AG09319 (cell line): ENCODE measurements around the gene NAA15.

DNA sequence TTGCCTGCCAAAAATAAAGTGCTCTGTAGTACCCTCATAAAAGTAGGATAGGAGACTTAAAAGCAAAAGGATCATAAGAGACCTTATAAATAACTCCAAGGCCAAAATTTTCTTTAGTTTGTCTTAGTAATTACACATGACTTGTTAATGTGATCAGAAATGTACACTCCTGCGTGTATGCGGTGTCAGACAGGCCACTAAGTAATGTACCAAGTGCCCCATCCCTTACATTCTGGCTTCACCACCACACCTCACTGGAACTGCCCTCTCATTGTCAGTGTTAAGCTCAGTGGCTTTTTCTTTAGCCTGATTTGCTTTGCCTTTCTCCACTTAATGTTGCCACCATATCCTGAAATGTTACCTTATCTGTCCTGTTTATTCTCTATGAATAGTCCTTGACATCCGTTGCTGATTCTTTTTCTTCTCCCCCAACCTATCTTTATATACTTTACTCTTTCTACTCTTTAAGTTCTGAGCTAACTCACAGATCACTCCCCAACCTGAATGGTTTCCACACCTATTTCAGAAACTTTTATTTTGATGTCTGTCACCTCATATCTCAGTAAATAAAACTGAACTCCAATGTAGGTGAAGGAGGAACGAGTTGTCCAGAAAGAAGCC is 38.9 kb downstream of the NOCT start:
- RRBS, result no CpG with 5 or more reads among the region's 4 CpGs

GRCh38 chr4:139301136-139301837 is at the start of gene NAA15:
TSS of gene NAA15 (plus strand) at chr4:139301505.
- RRBS, result 1% methylated on average over 12 of the region's 61 CpGs

GRCh38 chr4:139454254-139454625 is 319 bp downstream of the RAB33B start:
- RRBS, result no CpG with 5 or more reads among the region's 24 CpGs

- RRBS, result no CpG with 5 or more reads among the region's 5 CpGs
Measured at GRCh38 chr4:139461089-139461604, 7.2 kb downstream of the RAB33B start.

DNA sequence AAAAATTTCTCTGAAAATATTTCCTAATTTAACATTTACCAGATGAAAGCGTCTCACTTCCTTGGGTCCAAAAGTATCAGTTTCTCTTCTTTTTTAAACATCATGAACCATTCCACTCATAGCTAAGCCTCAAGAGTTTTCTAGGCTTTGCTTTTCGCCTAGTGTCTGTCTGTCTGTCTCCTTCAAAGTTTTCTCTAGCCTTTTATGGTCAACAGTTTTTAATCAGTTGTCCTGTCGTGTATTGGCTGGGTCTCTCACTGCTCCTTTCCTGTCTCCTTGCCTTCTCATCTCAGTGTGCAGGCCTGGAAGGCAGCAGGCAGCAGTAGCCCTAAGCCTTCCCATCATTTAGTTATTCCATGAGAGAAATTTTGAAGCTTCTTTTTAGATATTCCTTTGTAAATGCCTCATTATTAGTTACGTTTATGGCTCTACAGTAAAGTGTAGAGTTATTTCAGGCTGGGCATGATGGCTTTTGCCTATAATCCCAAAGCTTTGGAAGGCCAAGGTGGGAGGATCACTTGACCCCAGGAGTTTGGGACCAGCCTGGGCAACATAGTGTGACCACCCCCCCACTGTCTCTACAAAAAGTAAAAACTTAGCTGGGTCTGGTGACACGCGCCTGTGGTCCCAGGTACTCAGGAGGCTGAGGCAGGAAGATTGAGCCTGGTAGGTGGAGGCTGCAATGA is 9.8 kb downstream of the RAB33B start:
- RRBS, result no CpG with 5 or more reads among the region's 6 CpGs

DNA sequence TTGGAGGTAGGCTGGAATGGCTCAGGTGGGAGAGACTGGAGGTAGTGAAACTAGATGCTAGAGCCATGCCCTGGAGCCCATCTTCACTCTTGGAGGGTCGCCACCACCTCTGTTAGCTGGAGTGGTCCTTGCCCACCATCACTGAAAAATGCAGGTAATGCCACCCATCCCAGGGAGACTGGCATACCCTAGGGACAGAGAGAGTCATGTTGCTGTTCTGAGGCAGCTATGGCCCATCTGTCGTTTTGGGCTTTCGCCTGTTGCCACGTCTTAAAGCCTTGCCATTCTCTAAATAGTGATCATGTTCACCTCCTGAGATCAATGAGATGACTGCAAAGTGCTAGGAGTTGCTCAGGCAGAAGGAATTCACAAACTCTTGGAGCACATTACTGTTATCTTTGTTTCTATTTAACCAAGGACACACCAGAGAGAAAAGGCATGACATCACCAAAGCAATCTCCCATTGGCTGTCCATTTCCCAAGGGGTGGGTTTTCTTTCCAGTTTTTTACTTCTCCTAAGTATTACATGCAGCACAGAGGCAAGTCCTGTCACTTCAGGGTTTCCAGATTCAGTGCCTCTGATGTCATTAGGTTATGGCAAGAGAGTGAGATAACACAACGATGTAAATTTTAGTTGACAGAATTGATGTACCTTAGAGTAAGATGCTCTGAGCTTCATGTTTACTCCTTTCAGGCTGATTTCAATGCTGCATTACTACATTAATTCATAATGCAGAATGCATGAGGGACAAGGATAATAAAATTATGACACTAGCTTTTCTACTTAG is 37.1 kb upstream of the SETD7 start:
- RRBS, result no CpG with 5 or more reads among the region's 5 CpGs

DNA sequence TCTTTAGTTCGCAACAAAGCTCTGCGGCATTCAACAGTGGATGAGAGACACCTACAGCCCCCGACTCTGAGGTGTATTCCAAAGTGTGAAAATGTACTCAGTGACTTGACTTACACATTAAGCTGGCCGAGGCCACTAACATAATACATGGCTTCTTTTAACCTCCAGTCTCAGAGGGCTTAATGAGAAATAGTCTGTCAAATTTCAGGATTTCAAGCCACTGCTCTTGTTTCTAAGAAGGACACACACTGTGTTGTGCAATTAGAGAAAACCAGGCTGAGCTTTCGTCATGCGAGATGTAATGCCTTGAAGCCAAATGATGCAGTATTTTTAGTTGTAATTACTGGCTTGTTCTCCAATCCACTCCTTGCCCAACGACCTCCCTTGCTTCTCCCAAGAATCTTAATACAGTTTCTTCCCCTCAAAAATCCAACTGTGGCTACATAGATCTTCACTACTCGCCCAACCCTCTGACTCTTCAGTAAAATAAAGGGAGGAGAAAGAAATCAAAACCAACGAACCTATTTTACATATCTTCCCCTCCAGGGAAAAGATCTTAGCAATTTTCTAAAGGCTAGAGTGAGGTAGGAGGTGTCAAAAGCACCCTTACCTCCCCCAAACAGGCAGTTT is 68.5 kb downstream of the MGST2 start:
- RRBS, result no CpG with 5 or more reads among the region's 9 CpGs

- RRBS, result no CpG with 5 or more reads among the region's 3 CpGs
Measured at GRCh38 chr4:139791651-139792186, 126.1 kb downstream of the MGST2 start.

DNA sequence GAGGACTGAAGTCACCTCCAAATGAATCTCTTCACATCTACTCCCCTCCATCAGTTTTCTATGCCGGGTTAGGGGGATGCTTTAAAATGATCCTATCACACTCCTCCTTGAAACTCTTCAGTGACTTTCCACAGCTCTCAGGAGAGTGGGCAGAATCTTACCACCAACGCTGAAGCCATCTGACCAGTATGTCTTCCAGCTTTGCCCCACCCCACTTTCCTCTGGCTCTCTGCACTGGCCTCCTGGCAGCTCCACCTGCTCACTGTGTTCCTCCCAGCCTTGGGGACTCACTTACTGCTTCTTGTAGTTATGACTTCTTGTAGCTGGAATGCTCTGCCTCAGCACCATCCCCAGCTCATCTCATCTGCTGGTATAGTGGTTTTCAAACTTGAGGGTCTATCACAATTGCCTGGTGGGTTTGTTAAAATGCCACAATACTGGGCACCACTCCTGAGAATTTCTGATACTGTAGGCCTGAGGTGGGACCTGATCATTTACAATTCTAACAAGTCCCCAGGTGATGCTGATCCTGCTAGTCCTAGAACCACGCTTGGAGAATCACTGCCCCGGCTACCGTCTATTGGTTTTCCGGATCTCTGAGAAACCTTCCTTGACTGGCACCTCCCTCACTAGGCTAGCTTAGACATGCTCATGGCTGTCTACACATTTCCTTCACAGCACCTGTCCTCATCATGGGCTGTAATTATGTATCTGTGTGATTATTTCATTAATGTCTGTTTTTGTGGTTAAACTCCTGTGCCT is 152.2 kb downstream of the MGST2 start:
- RRBS, result no CpG with 5 or more reads among the region's 6 CpGs

DNA sequence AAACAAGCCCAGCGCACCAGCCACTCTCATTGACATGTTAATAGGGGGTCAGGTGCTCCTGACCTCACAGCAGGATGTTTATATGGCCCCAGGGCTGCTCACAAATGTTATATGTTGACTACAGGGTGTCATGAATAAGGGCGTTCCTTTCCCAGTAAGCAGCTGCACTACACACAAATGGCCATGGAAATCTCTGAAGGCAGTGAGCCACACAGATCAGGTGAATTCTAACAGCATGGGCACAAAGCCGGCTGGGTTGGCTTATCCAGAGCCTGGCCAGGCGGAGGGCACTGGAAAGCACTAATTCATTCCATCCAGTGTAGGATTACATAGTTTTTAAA is 209.9 kb downstream of the MGST2 start:
- RRBS, result no CpG with 5 or more reads among the region's 4 CpGs

- RRBS, result no CpG with 5 or more reads among the region's 15 CpGs
Measured at GRCh38 chr4:139901840-139902560, 236.4 kb downstream of the MGST2 start.

DNA sequence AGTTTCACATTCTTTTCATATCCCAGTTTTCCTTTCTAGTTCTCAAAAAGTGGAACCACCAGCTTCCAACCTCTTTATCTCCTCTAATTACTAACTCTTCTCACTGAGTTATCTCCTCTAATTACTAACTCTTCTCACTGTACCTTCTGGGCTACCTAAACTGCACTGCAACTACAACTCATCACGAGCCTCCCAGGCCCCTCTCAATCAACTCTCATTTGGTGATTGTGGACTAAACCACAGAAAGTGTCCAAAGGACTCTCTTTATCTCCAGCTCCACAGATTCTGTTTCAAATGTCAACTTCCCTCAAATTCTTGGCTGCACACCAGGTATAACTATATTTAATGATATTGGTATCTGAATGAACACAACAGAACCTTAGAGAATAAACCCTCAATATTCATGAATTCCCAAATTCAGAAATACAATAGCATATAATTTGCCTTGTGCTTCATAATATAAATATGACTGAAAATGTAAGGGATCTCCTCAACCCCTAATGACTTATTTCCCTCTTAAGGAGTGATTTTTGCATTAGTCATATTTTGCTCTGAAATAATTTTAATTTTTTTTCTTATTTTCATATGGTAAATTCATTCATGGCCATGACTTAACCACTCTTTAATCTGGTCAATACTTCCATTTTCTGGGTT is 182.8 kb downstream of the MAML3 start:
- RRBS, result no CpG with 5 or more reads among the region's 1 CpG

DNA sequence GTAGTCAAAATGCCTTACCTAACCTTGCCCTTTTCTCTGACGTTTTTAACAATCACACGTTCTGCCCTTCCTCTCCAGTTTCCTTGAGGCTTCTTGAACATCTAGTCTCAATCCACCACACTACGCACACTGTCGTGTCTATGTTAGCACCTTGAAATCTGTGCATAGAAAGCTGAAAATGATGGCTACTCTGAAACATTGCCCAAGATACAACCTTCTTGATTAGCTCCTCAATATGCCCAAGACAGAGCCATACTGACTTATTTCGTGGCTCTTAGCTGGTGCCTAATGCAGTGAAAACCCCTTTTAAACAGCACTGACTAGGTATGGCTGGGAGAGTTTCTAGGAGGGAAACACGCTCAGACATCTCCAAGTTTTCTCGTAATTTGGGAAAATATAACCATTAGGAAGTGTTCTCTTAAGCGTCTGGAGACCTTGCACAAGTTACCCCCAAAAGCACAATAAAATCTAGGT is 29.8 kb downstream of the MAML3 start:
- RRBS, result no CpG with 5 or more reads among the region's 8 CpGs

- RRBS, result no CpG with 5 or more reads among the region's 18 CpGs
Measured at GRCh38 chr4:140126201-140127665, 27.3 kb downstream of the MAML3 start.

- RRBS, result no CpG with 5 or more reads among the region's 3 CpGs
Measured at GRCh38 chr4:140131702-140132199, 22.2 kb downstream of the MAML3 start.

- RRBS, result no CpG with 5 or more reads among the region's 4 CpGs
Measured at GRCh38 chr4:140144731-140145247, 9.2 kb downstream of the MAML3 start.

DNA sequence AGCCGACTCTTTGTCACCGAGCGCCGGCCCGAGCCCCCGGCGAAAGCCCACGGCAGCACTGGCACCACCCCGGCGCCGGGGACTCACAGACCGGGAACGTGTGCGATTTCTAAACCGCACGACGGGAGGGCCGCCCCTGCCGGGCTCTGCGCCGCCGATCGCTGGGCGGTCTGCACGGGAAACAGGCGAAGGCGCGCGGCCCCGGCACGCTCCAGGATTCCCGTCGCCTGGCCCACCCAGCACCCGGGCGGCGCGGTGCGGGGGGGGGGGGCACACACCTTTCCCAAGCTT is 2.6 kb downstream of the MAML3 start:
- RRBS, result 1% methylated on average over 27 of the region's 38 CpGs

- RRBS, result no CpG with 5 or more reads among the region's 1 CpG
Measured at GRCh38 chr4:140227171-140227717, 73.3 kb upstream of the MAML3 start.

DNA sequence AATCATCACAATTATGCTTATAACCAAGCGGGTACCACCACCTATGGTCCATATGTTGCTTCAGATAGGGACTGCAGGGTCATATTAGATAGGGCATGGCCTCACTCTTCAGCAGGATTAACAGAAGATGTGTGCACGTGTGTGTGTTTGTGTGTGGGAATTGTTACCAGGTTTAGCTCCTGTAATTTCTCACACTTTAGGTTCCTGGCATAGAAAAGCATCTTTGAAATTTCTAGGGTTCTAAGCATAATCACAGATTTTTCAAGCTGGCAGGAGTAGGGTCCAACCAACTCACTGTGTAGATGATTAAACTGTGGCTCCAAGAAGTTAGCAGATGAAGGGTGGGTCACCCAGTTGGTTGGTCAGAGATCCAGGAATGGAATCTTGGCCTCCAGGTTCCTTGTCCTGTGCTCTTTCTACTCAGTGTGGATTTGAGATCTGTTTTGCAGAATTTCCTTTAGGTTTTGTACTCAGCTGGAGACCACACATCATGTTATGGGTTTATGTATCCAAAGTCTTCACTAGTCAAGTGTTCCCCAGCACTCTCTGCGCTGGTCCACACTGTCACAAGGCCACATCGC is 90.3 kb upstream of the MAML3 start:
- RRBS, result no CpG with 5 or more reads among the region's 4 CpGs

GRCh38 chr4:140296127-140296761 is 77.2 kb upstream of the SCOC start:
- RRBS, result no CpG with 5 or more reads among the region's 14 CpGs